ENCODE measurements around the gene NTM.

DNA sequence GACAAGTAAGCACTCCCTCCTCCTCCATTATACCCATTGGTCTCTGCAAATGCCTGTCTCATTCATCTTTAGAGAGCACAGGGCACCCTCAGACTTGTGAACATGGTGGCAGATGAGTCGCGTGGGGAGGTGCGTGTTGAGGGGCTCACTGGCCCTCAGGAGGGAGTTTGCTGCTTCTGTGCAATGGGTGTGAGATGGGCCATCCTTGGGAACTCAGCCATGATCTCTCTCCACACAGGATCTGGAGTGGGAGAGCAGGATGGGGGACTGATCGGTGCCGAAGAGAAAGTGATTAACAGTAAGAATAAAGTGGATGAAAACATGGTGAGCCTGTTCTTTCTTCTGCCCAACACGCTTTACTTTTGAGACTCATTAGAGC, 19.4 kb upstream of the ST14 start:
- PRO-cap = no peak

GRCh38 chr11:130158343-130158891, 1.2 kb upstream of the ST14 start:
- PRO-cap = no peak

- PRO-cap = no peak
These were observed 546 bp downstream of the ST14 start for GRCh38 chr11:130159894-130160762.

DNA sequence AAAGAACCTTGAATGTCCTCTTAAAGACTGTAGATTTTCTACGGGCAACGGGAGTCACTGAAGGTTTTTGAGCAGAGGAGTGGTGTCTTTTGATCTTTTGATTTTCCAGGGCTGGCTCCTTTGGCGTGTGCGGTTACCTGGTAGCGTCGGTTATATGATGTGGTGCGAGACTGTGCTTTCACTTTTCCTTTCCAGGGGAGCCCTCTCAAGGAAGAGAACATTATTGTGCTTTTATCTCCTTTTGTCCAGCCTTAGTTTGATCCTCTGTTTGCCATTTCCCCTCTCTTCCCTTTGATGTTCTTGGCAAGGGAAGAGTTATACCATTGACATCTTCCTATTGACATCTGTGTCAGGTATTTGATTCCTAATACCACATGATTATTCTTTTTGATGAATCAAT, 39.5 kb downstream of the ADAMTS8 start:
- PRO-cap = no peak

GRCh38 chr11:130536040-130536332, 87.5 kb downstream of the ADAMTS15 start:
- PRO-cap = no peak

- PRO-cap = no peak
These were observed 227.0 kb downstream of the ADAMTS15 start for GRCh38 chr11:130675219-130676049.

GRCh38 chr11:130677395-130678079, 229.1 kb downstream of the ADAMTS15 start:
- PRO-cap = no peak

DNA sequence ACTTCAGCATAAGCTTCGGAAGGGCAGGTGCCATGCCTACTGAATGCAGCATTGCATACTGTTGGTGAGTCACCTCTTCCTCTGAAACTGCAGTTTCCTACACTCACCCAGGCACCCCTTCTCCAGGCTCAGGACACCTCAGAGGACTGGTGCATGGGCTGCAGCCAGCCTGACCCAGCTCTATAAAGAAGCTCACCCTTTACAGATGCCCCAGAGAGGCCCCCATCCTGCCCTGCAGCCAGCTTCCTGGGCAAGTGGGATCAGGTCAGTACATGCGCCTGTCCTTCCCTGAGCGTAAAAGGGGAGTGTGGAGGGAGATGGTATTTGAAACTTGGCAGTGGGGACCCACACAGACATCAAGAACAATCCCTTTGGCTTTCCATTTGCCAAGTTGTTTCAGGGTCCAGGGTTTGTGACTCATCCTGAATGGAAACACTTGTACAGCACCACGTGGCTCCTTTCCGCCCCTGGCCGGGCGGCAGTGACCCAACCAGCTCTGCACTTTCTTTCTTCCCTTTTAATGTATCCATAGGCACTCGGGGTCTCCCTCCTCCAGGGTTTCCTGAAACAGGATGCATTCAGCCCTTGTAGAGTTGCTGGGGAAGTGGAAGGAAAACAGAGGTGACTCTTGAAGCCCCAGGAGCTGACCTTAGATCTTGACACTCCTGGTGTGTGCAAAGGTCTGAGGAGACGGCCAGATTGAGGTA, 190.1 kb downstream of the SNX19 start:
- PRO-cap = no peak

DNA sequence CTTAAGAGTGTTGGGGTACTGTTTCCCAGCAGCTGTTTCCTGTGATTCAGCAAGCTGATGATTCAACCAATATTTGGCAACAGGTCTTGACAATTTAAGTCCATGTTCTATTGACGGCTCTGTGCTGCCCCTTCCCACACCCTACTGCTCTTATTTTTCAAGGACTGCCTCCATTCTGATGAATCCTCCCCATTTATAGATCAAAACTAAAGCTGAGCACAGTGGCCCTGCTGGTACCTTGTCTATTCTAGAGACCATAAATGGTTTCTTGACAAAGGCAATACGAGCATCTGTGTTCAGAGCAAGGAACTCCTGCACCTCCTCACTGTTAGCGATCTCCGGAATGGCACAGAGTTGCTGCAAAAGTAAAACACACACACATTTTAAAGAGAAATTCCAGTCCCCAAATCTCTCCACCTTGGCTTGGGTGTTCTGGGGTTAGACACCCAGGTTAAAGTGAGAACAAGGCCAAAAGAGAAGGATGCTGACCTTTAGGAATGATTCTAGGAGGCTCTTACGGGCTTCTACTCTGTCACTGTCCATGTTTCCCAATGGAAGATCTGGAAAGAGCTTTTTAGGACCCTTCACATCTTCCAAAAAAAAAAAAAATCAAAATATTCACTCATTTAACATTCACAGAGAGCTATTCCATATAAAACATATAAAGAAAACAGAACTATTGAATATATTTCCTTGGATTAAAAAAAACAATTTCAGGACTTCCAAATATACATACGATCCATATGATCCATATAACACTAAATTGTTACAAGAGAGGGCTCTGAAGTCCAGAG, 6.3 kb downstream of the SNX19 start:
- PRO-cap = no peak

- PRO-cap = no peak
These were observed at the start of gene NTM for GRCh38 chr11:131370349-131371166. TSS of gene NTM (plus strand) at chr11:131370615.

DNA sequence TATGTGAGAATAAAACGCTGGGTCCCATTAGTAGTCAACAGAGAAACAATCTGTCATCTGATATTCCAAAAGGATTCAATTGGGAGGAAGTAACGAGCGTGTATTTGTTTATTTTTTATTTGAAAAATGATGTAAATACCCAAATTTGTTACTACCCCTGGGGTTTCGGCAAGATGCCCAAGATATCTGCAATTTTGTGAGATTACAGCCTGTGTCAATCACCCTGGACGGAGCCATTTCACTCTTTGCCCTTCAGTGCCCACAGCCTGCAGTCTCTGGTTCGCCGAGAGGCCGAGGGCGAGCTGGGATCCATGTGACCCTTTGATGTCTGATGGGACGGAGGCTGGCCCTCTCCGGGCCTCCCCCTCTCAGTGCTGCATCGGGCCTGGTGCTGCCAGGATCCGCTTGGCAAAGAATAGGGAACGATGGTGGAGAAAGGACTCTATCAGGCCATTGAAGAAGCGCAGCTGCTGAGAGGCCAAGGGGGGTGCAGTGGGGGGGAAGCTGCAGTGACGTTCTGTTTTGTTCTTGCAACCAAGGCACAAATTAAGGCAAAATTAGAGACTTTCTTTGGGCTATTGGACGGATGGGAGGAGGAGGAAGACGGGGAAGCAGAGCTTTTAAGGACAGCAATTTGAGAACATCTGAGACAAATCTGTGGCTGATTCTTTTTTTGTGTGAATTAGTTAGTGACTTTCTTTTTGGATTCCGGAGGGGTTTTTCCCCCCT, 214.3 kb downstream of the NTM start:
- PRO-cap = no peak

DNA sequence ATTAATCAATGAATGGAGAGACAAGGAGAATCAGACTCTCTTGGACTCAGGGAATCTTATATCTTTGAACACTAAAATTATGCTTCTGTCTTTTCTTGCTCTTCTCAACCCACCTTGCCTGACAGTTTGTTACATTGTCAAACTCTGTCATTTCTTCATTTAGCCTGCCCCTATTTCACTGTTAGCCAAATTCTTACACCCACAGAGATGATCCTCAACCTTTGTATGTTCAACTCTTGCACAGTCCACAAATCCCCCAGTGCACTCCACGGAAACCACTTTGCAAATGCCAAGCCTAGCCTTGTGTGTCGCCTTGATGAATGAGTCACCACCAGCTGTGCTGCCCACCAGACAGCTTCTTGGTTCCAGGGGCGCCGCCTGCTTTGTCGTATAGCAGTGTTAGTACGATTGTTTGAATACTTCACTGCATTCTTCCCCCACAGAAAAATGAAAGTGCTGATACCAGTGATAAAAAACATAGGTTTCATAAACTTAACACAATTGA, 686.2 kb downstream of the NTM start:
- PRO-cap = no peak

DNA sequence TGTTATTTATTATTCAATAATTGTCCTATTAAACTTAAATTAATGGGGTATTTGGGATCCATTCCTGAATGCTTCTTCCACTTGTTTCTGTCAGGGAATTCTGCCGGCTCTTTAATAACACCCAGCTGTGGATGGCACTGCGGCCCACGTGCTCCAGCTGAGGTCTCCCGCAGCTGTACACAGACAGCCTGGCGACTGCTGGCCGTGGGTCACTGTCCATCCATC, 485.0 kb downstream of the OPCML start:
- PRO-cap = no peak

- PRO-cap = no peak
These were observed 35.0 kb downstream of the SPATA19 start for GRCh38 chr11:133810291-133810679.

- PRO-cap = bidirectional peak, plus-strand start at chr11:134037239, minus-strand start at chr11:134037238; bidirectional peak, plus-strand start at chr11:134037458, minus-strand start at chr11:134037385
These were observed 31.7 kb upstream of the JAM3 start for GRCh38 chr11:134036991-134037741.

Data from ureter (tissue), 1 donor.